Metastatic Lung Carcinoma in the Adrenal Gland (tissue), 1 donor: ENCODE measurements around the gene CCDC73.

- PRO-cap, result unidirectional peak, minus-strand start at chr11:27213472
These were observed 149.8 kb downstream of the CCDC34 start for GRCh38 chr11:27213023-27213793.

DNA sequence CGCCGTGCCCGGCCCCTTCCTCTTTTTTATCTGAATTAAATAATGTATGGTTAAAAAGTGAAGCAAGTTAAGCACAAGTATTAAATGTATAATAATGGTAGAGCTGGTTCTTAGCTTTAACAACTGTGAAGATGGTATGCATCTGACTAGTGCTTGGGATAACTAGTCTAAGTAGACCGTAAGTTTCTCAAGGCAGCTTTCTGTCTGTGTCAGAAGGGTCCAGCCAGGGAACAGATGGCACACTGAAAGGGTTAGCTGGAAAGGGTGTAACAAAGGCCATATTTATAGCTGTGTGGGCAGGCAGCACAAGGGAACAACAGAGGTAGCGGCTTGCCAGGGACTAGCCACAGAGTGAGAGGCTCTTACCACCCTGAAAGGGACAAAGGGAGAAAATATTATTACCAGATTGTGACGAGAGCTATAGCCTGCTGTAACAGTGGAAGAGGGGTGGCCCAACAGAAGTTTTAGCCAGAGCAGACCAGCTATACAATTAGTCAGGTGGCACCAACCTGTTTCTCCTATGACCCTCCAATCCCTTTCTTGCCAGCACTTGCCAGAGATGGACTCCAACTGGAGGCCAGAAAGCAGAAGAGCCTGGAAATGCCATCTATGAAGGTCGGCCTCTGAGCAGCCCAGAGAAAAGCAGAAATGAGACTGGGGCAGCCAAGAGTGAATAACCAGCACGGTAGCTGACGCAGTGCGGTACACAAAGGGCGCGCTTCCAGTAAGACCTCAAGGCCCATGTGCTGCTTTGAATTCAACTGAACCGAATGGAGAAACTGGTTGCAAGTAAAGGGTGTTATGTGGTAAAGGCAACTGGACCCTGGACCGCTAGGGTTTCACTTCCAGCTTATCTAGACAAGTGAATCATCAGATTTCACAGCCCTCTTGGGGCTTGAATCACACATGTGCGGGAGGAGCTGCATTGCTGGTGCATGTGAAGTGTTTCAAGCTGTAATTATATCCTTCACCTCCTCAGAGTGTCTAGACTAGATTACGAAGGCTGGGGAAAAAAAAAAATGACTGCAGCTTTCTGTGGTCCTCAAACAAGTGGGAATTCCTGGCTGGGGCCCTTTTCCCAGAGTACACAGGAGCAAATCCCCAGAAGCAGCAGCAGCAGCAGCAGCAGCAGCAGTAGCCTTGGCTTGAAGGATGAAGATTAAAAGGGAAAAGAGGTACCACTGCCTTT, 129.1 kb downstream of the CCDC34 start:
- PRO-cap, result no peak

DNA sequence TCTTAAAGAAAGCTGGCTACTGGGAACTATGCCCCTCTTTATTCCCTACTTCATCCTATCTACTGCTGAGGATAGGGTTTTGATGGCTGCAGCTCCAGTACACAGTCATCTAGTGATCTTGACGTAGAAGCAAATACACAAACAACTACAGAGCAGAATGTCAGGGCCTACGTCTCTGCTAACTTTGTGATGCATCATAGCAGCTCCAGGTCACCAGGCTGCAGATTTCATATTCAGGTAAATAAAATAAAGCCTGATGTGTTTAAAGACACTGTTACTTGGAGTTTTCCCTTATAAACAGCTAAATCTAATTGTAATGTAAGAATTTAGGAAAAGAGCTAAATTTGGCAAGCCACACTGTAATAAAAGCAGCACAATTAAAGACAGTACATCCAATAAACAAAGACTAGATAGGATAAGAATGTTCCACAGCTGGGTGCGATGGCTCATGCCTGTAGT, 39.8 kb upstream of the CCDC34 start:
- PRO-cap, result no peak

GRCh38 chr11:27408338-27408793, 45.4 kb upstream of the CCDC34 start:
- PRO-cap, result no peak

DNA sequence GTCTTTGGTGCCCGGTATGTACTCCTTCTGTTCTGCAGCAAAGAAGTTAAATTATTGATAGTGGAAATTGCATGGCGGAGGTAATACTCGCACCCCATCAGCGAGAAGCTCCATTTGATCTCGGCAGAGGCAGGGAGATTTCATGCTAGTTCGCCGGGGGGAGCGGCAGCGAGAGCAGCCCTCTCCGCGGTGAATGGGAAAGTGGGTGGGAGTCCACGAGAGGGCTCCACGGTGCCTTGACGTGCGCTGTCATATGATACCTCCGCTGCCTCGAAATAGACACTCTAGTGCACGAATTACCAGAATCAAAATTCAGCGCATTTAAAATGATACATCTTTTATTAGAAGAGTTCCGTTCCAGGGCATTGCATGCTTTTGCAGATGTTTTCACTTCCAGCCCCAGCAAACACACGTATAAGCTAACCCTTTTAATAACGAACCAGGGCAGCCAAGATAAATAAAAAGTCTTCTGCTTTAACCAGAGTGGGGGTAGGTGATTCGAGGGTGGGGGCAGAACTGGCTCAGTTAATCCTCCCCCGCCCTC, 1.2 kb upstream of the BDNF start:
- PRO-cap, result no peak

DNA sequence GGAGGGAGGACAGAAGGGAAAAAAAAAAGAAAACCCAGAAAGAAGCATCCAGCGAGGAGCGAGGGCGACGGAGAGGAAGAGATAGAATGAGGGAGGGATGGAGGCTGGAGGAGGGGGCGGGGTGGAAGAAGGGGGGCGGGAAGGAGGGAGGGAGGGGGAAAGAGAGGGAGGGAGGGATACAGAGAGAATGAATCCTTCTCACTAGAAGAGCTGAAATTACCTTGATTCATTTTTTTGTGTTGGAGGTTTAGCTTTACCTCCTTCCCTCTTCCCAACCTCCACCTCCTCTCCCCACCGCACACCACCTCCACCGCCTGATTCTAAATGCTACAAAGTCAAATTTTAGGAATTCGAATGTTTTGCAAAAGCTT, 19.4 kb upstream of the BDNF start:
- PRO-cap, result no peak

DNA sequence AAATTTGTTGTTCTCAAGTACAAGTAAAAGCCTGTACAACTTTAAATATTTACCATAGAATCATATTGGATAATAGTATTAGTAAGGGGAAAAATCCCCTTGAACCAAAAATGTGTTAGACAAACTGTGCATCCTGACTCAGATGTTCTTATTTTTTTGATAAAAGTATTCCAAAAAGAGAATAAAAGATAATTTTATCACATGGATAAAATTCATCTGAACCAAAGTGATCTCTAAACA, 724.4 kb downstream of the METTL15 start:
- PRO-cap, result no peak

DNA sequence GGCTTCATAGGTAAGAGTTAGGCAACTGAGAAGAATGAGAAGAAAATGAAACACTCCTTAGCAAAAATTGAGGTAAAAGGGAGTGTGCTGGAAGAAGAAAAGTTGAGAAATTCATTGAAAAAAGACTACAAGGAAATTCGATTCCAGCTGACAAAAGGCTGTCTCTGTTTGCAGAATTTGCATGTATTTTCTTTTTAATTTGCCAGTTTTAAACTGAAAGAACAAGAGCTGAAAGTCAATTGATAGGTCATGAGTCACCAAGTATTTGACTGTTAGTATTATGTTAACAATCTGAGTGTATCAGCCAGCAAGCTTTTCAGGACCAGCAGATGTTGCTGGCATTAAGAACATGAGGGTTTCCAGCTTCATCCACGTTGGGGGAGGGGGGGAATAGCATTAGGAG, 726.6 kb downstream of the METTL15 start:
- PRO-cap, result no peak

DNA sequence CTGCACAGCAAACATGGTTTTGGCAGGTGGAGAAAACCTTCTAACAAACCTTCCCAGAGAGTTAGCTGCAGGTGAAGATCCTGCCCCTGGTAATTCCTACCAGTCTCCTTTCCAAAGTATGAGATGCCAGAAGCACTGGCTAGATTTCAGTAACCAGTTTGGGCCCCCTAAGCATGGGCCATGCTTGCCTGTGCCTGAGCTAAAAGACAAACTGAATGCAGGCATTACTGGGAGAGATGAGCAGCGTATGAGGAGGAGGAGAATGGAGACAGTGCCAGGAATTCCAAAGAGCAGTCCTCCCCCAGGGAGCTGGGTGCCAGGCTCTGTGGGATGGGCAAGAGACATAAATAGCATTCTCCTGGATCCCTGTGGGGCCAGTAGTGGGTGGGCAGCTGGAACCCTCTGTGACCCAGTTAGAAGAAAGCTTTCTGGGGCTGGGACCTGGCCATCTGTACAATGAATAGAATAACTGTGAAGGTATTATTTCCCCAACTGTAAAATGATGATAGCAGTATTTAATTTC, 235.6 kb downstream of the KCNA4 start:
- PRO-cap, result no peak

GRCh38 chr11:32428331-32429589, 6.6 kb downstream of the WT1 start:
- PRO-cap, result no peak

- PRO-cap, result no peak
These were observed 2.6 kb downstream of the WT1 start for GRCh38 chr11:32432400-32433478.

- PRO-cap, result no peak
These were observed at the start of gene CCDC73 for GRCh38 chr11:32794270-32794779. Gene CCDC73 (minus strand): TSS chr11:32794662.

- PRO-cap, result no peak
These were observed 599 bp upstream of the PRRG4 start for GRCh38 chr11:32829185-32829470.

DNA sequence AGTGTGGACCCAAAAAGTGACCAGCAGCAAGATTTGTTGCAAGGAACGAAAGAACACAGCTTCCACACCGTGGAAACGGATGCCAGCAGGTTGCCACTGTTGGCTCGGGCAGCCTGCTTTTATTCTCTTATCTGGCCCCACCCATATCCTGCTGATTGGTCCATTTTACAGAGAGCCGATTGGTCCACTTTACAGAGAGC, 4.9 kb upstream of the QSER1 start:
- PRO-cap, result no peak

DNA sequence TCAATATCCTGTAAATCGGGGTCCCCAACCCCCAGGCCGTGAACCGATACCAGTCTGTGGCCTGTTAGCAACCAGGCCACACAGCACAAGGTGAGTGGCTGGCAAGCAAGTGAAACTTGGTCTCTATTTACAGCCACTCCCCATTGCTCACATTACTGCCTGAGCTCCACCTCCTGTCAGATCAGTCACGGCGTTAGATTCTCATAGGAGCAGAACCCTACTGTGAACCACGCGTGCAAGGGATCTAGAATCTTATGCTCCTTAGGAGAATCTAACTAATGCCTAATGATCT, 27.8 kb upstream of the DEPDC7 start:
- PRO-cap, result no peak

GRCh38 chr11:33086089-33086513, 46.7 kb downstream of the TCP11L1 start:
- PRO-cap, result no peak

DNA sequence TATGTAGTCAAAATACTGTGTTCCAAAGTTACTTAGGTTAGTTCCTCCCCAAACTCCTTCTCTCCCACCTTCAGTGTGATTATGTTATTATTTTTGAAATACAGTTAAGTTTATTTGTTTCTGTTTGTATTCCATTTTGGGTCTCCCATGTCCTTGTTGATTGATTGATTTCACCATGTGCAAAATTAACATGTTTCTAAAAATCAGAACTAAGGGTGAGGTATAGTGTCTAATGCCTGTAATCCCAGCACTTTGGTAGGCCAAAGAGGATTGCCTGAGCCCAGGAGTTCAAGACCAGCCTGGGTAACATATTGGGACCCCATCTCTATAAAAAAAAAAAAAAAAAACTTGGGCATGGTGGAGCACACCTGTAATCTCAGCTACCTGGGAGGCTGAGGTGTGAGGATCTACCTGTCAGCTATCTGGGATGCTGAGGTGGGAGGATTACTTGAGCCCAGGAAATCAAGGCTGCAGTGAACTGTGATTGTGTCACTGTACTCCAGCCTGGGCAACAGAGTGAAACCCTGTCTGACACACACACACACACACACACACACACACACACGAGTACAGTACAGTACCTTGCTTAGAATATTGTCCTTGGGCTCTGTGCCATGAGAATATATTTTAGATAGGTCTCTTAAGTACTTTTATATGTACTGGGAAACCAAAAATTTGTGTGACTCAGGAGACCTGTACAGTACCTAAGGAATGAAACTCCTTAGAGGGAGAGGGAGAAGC, 44.3 kb downstream of the HIPK3 start:
- PRO-cap, result no peak

DNA sequence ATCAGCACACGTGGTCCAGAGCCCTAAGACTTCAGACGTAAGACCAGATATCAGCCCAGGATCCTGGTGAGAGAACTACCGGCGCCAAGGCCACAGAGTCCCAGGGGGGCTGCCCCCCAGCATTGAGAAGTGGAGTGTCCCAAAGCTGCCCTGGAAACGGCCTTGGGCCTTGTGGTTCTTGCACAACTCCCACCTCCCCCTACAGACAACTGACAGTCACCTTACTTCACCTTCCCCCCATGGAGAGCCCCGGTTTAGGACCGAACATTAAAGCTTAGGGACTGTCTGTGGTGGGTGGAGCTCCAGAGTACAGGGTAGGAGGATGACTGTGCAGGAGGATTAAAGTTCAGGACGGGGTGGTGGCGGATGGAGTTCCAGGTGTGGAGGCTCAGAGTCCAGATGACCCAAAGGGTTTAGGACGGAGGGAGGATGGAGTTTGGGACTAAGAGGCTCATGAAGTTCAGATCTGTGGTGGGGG, 995 bp downstream of the C11orf91 start:
- PRO-cap, result unidirectional peak, plus-strand start at position 369 of the sequence

DNA sequence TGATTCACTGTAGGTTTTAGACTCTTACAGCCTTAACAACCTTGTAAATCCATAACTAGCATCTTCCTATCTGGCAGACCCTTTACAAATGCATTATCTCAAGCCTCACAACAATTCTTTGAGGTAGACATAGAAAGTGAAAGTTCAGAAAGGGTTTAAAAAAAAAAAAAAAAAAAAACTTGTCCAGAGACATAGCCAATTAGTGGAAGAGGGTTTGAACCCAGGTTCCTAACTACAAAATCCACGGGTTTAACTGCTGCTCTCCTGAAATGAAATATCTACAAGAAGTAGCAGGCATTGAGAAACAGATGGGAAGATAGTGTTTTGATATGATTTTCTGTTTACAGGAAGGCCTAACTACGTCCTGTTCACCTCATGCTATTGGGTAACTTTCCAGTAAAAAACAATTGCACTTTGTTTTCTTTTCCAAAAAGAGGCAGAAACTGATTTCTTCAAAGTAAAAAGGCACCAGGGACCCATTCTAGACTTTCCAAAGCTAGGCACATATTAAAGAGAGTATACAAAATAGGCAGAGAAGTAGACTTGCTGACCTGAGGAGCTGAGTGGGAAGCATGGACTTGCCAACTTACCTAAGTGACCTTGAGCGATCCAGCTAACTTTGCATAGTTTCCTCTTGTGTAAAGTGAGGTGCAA, 5.9 kb upstream of the C11orf91 start:
- PRO-cap, result no peak

DNA sequence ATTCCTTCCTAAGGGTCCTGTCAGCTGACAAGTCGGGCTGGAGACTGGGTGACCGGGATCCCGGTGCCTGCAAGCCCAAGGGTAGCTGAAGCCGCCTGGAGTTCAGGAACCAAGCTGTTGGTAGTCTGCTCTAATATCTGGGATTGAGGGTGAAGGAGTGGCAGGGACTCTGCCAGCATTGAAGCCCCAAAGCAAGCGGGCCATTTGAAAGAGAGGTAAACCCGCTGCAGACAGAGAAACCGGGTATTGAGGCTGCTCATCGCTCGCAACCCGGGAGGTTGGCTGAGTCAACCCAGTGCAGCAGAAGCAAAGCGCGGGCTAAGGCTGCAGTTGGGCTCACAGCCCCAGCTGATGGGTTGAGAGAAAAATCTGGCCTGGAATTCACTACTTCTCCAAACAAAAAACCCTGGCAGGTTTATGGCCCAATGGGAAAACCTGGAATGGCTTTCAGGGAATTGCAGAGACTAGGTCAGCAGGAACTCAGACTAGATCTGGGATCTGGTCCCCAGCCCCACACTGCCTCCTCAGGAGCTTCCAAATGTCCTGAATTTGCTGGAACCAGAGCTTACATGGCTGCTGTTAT, 28.2 kb upstream of the FBXO3 start:
- PRO-cap, result no peak